ENCODE results near the genes PRX and SPTBN4.

GRCh38 chr19:40413080-40414008 lies at the start of gene PRX:
Gene PRX (minus strand): TSS chr19:40413378.
- RAMPAGE, long total RNA: no peak
- RRBS: 16% methylated on average over 2 of the region's 22 CpGs

- RAMPAGE, long total RNA: no peak
- RRBS: 2% methylated on average over 13 of the region's 69 CpGs
Observed at GRCh38 chr19:40420376-40421619, 5.0 kb downstream of the SERTAD1 start.

DNA sequence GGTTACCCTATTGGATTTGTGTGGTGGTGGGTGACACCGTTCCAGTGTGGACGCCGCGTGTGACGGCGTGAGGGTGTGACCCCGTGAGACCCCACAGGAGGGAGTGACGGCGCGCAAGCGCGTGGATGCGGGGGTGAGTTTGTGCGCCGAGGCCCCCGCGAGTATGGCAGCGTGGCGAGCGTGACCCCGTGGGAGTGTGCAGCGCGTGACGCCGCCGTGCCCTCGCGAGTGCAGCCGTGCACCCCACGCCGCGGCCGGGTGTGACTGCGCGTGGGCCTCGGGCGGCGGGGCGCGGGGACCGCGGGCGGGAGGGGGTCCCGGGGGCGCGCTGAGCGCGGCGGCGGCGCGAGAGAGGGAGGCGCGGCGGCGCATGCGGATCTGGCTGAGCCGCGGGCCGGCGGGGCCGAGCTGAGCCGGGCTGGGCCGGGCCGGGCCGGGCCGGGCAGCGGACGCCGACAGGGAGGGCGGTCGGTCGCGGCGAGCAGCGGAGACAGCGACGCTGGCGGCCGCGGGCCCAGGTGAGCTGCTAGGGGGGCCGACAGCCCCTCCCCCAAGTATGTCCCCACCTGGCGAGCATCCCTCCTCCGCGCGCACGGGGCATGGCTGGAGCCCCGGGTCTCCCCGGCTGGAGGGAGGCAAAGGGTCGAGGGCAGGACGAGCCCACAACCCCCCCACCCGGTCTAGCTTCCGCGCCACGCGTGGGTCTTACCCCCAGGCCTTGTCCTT lies at the start of gene SPTBN4:
Gene SPTBN4, plus strand, starts transcription at position 214 of the 726 bp plus-strand sequence.
- RAMPAGE, long total RNA: no peak
- RRBS: 2% methylated on average over 31 of the region's 96 CpGs

DNA sequence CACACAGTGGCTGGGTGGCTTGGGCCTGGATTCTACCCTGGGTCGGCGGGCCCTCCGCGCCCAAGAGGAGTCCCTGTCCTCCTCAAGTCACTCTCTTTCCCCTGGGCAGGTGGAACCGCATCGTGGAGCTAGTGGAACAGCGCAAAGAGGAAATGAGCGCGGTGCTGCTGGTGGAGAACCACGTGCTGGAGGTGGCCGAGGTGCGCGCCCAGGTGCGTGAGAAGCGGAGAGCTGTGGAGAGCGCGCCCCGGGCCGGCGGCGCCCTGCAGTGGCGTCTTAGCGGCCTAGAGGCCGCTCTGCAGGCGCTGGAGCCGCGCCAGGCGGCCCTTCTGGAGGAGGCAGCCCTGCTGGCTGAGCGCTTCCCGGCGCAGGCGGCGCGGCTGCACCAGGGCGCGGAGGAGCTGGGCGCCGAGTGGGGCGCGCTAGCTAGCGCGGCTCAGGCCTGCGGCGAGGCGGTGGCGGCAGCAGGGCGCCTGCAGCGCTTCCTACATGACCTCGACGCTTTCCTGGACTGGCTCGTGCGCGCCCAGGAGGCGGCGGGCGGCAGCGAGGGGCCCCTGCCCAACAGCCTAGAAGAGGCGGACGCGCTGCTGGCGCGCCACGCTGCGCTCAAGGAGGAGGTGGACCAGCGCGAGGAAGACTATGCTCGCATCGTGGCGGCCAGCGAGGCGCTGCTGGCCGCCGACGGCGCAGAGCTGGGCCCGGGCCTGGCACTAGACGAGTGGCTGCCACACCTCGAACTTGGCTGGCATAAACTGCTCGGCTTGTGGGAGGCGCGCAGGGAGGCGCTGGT lies 52.7 kb downstream of the SPTBN4 start:
- RAMPAGE, long total RNA: no peak
- RRBS: no CpG with 5 or more reads among the region's 82 CpGs

GRCh38 chr19:40599292-40599823 lies 1.8 kb upstream of the LTBP4 start:
- RAMPAGE, long total RNA: no peak
- RRBS: no CpG with 5 or more reads among the region's 9 CpGs

DNA sequence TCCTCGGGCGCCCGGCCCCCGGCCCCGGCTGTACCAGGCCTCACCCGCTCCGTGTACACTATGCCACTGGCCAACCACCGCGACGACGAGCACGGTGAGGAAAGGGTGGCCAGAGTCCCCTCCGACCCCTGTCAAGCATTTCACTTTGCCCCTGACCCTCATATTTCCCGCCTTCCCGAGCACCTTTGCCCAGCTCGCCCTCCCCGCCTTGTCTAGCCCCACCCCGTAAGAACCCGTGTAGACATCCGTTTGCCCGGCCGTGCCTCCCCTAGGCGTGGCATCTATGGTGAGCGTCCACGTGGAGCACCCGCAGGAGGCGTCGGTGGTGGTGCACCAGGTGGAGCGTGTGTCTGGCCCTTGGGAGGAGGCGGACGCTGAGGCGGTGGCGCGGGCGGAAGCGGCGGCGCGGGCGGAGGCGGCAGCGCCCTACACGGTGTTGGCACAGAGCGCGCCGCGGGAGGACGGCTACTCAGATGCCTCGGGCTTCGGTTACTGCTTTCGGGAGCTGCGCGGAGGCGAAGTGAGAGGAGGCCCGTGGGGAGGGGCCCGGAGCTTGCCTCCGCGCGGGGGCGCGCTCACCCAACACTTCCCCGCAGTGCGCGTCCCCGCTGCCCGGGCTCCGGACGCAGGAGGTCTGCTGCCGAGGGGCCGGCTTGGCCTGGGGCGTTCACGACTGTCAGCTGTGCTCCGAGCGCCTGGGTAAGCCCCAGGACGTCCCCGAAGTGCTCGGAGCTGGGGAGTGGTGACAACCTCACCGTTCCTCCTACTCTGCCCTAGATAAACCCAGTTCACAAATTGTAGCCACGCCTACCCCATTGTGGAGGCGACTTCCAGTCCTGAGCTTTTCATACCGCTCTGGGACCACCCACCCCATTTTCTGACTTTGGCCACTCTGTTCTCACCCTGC lies 4.2 kb downstream of the LTBP4 start:
- RAMPAGE, long total RNA: no peak
- RRBS: 3% methylated on average over 14 of the region's 81 CpGs

DNA sequence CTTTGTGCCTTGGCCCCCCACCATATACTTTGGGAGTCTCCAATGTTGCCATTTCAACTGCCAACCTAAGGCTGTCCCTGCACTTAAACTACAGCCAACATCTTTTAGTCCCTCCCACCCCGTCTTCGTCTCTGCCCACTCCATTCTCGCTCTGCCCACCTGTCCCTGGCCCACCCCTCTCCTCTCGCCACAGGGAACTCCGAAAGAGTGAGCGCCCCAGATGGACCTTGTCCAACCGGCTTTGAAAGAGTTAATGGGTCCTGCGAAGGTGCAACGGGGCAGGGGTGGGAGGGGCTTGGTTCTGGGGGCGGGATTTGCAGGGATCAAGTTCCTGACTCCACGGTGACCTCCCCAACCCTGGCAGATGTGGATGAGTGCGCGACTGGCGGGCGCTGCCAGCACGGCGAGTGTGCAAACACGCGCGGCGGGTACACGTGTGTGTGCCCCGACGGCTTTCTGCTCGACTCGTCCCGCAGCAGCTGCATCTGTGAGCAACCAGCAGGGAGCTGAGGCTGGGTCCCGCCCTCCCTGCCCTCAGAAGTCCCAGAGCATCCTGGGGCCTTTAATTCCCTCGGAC lies 5.0 kb downstream of the LTBP4 start:
- RAMPAGE, long total RNA: no peak
- RRBS: no CpG with 5 or more reads among the region's 29 CpGs

DNA sequence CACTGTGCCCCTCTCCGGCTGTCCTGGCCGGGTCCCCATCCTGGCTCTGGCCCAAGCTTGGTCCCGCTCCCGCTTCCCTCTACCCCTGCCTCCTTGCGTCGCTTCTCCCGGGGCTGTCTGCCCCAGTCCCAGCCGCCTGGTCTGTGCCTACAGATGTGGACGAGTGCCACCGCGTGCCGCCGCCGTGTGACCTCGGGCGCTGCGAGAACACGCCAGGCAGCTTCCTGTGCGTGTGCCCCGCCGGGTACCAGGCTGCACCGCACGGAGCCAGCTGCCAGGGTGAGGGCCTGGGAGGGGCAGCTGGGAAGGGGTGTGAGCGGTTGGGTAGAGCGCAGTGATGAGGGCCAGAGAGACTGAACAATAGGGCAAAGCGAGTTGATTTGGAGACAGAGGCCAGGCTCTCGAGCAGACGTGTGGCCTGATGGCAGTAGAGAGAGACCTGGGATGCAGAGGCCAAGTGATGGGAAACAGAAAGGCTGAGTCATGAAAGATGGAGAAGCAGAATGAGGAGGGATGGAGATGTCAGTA lies 9.3 kb downstream of the LTBP4 start:
- RAMPAGE, long total RNA: no peak
- RRBS: 7% methylated on average over 4 of the region's 28 CpGs

DNA sequence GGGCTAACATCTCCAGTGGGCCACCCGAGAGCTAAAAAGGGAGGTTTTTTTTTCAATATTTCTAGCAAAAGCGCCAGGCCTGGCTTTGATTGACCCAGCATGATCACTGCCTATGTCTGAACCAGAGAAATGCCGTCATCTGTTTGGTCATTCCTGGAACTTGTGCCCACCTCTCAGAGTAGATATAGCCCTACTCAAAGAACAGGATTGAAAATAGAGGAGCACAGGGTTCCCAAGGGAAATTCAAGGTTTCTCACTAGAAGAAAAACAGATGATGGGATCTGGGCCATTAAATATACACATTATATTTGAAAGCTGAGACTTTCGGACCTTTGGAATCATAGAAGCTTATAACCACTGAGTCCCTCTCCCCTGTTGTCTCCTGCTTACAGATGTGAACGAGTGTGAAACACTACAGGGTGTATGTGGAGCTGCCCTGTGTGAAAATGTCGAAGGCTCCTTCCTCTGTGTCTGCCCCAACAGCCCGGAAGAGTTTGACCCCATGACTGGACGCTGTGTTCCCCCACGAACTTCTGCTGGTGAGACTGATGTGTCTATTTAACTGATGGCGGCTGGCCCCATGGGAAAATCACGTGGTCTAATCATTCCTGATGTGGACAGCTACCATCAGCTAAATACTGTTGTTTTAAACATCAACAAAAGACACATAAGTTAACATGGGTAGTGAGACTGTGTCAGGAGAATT lies 17.9 kb downstream of the LTBP4 start:
- RAMPAGE, long total RNA: no peak
- RRBS: no CpG with 5 or more reads among the region's 11 CpGs

- RAMPAGE, long total RNA: no peak
- RRBS: 91% methylated on average over 5 of the region's 18 CpGs
Observed at GRCh38 chr19:40622202-40622767, 21.1 kb downstream of the LTBP4 start.

DNA sequence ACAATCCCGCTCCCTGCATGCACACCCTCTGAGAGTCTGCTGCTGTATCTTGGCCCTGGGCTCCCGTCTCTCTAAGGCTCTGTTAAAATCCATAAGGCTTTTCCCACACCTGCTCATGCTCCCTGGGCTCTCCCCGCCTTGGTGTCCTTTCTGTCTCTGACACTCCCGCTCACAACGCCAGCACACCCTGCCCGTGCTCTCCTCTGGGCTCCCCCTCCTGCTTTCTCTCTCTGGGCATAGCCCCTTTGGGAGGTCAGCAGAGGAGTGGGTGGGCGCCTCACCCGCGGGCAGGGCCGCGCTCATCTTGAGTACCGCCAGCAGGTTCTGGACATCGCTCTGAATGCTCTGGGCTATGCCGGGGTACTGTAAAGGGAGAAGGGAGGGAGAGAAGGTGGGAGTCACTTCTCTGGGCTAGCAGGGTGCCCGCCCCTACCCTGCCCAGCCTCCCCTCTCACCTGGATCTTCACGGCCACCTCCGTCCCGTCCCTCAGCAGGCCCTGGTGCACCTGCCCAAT lies 12.9 kb upstream of the NUMBL start:
- RAMPAGE, long total RNA: no peak
- RRBS: no CpG with 5 or more reads among the region's 18 CpGs

DNA sequence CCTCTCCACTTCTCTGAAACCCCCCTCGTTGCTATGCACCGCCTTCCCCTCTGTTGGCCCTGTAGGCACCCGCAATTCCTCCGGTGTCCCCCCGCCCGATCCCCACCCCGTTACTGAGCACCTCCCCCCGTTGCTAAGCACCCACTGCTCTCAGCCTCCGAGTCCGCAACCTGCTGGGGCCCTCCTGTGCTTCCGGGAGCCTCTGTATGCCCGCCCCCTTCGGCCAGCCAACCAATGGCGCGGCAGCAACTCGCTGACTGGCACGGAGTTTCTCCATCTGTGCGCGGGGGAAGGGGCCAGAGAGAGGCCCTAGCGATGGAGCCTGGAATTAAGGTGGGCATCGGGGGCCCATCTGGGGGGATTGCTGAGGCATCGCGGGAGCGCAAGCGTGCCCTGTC lies 1.8 kb downstream of the COQ8B start:
- RAMPAGE, long total RNA: no peak
- RRBS: under 1% methylated on average over 6 of the region's 25 CpGs

GRCh38 chr19:40777004-40778131 lies 679 bp upstream of the RAB4B start:
- RAMPAGE, long total RNA: no peak
- RRBS: no CpG with 5 or more reads among the region's 35 CpGs

DNA sequence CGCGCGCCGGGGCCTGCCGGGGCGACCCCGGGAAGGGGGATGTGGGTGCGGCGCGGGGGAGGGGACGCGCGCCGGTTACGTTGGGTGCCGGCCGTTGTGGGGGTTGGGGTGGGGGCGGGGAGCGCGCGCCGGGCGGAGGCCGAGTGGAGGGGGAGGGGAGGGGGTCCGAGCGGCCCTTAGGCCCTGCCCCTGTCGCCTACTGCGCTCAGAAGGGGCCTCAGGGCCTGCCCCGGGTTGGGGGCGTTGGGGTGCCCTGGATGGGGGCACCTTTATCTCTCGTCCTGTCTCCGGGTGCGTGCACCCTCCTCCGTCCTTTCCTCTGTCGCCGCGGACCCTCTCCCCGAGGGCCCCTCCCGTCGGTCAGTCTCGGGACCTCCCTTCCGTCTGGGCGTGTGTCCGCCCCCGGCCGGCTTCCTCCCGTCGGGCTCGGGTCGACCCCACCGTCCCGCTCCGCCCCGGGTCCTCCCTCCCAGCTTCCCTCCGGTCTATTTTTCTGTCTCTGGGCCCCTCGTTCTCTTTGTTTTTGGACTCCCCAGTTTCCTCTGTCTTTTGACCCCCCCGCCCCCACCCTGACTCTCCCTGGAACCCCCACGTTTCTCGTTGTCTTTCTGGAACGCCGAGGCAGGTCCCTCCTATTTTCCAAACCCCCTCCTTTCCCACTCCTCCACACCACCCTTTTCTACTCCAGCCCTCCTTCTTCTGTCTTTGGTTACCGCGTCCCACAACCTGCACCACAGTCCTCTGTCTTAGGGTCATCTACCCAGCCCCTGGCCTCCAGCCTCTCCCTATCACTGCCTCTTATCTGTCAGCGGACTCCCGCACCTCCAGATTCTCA lies 574 bp downstream of the EGLN2 start:
- RAMPAGE, long total RNA: no peak
- RRBS: 1% methylated on average over 37 of the region's 65 CpGs

GRCh38 chr19:40847594-40848046 lies 2.6 kb downstream of the CYP2A6 start:
- RAMPAGE, long total RNA: no peak
- RRBS: no CpG with 5 or more reads among the region's 5 CpGs

GRCh38 chr19:40908231-40908862 lies 26.3 kb upstream of the CYP2A7 start:
- RAMPAGE, long total RNA: no peak
- RRBS: no CpG with 5 or more reads among the region's 20 CpGs

GRCh38 chr19:41299615-41300271 lies 10.2 kb upstream of the CCDC97 start:
- RAMPAGE, long total RNA: no peak
- RRBS: no CpG with 5 or more reads among the region's 8 CpGs

DNA sequence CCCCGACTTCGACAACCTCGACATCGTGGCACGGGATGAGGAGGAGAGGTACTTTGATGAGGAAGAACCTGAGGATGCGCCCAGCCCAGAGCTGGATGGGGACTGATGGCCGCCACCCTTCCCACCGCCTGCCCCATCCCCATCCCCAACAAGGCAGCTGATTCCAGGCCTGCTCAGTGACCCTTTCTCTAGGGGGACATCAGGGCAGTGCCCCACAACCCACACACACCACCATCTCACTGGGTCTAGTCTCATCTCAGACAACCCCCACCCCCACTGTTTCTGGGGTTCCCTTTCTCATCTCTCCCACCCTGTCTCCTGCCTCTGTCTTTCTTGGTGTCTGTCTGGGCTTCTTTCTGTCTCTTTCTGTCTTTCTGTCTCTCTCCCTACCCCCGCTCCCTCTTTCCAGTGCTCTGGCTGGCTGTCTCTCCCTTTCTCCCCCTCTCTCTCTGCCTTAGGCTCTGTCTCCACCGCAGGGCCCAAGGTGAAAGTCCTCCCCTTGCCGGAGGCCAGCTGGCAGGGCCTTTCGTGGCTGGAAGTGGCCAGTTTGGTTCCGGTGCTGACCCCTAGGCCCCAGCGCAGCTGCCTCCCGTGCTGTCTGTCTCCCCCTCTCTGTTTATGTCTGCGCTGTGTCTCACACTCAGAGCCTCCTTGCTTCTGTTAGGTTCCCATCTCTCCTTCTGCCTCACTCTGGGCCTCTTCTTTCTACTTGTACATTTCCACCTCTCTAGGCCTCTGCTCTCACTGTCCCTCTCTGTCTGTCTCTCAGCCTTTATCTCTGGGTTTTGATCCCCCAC lies 12.8 kb downstream of the CCDC97 start:
- RAMPAGE, long total RNA: no peak
- RRBS: 24% methylated on average over 3 of the region's 16 CpGs

GRCh38 chr19:41331476-41332531 lies 21.8 kb downstream of the CCDC97 start:
- RAMPAGE, long total RNA: no peak
- RRBS: no CpG with 5 or more reads among the region's 32 CpGs

DNA sequence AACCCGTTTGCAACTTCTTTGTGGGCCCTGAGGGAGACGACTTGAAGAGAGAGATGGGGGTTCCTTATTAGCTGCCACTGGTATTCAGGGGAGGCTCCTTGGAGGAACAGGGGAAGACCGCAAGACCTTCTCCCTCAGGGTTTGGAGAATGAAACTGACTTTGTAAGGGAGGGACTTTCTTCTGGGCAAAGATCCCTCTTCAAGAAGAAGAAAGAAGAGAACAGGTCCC lies 439 bp downstream of the BCKDHA start:
- RAMPAGE, long total RNA: no peak
- RRBS: no CpG with 5 or more reads among the region's 3 CpGs

Data from hepatocyte (in vitro differentiated cells and primary cell).